Neural cell (in vitro differentiated cells): ENCODE measurements around a stretch of chr4.

GRCh38 chr4:105059353-105059833 is 87.3 kb upstream of the TET2 start:
- RAMPAGE, long total RNA, result no peak

GRCh38 chr4:105174220-105175074 is 27.8 kb downstream of the TET2 start:
- RAMPAGE, long total RNA, result no peak

DNA sequence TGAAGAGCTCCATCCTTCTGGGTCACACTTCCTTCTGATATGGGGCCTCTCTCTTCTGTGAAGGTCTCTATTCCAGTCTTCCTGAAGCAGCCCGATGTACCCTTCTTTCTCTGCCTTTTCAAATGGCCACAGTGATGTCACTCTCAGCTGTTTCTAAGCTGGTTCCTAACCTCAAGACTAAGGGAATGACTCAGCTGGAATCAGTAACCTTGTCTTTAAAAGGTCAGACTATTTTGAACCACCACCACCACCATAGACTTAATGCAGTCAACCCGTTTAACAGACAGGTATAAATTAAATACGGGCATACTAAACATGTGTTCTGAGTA is 121.1 kb downstream of the PPA2 start:
- RAMPAGE, long total RNA, result no peak

- RAMPAGE, long total RNA, result no peak
These were observed 2.9 kb downstream of the PPA2 start for GRCh38 chr4:105470791-105471520.

- RAMPAGE, long total RNA, result no peak
These were observed 48.9 kb downstream of the ARHGEF38 start for GRCh38 chr4:105601178-105601861.

GRCh38 chr4:105645714-105646034 is 62.8 kb downstream of the INTS12 start:
- RAMPAGE, long total RNA, result no peak

DNA sequence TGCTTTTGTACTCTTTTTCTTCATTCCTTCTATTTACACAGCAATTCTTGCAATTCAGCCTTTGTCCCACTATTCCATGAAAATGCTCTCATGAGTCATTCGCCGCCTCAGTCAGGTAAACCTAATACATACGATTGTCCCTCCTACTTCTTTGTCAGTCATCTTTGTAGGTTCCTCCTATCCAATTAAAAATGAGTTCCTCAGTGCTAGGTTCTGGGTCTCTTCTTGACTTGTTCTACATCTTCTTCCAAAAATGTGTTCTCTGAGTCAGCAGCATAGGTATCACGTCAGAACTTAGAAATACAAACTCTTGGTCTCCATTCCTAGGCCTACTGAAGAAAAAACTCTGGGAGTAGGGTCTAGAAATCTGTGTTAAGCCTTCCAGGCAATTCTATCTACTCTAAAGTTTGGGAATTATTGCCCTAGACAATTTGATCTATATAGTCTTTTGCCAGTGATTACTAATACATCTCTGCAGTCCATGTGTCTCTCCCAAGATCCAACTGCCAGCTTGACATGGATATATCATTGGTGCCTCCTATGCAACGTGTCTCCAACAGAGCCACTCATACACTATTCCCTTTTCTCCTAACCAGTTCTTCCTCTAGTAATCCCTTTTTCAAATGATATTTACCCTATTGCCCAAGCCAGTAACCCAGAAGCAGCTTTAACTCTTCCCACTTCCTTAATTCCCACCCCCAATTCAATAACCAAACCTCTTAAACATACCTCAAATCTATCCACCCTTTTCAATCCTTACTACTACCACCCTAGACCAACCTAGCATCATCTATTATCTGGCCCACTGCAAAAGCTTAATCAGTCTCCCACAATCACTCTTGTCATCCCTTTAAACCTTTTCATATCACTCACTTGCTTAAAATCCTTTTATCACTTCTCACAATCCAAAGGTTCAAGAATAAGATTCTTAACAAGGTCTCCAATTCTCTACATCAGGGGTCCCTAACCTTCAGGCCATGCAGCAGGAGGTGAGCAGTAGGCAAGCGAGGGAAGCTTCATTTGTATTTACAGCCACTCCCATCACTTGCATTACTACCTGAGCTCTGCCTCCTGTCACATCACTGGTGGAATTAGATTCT is 4.0 kb downstream of the INTS12 start:
- RAMPAGE, long total RNA, result no peak

- RAMPAGE, long total RNA, result no peak
These were observed 177.3 kb downstream of the NPNT start for GRCh38 chr4:106072407-106073160.

GRCh38 chr4:107034094-107034657 is 1.9 kb downstream of the DKK2 start:
- RAMPAGE, long total RNA, result no peak

DNA sequence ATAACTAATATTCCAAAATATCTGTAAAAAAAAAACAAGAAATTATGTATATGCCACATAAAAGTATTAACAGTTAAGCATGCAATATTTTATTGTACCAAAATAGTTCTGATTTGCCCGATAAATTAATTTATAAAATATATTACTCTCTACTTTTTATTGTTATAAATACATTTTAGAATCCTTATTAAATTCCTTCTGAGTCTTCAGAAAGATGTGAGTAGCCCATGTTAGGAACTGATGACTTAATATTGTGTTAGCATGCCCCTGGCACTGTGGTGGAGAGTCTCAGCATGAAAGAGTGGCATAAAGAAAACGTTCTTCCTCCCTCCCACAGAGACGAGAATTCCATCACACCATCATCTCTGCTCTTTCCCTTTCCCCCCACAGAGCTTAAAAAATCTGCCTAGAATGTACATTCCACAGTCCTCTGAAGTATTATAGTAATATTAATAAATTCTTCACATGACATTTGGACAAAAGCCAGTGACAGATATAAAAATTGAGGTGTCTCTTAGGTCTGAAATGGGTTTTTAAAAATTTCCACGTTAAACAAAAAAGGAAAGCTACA is 117.8 kb upstream of the DKK2 start:
- RAMPAGE, long total RNA, result no peak

DNA sequence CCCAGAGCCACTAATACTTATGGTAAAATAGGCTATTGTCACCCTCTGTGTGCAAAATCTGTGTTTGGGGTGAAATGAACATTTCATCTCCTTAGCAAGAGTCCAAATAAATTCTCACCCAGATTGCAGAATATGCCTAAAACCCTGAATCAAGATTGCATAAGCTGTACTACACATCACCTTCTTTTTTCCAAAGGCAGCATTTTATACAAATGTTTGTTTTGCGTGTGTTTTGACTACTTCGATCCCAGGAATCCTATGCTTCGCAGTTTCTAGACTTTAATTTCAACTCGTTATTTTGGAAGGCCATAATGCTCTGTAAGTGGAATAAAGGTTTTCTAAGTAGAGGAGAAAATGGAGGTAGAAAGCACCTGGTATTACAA is 12.2 kb upstream of the HADH start:
- RAMPAGE, long total RNA, result no peak

DNA sequence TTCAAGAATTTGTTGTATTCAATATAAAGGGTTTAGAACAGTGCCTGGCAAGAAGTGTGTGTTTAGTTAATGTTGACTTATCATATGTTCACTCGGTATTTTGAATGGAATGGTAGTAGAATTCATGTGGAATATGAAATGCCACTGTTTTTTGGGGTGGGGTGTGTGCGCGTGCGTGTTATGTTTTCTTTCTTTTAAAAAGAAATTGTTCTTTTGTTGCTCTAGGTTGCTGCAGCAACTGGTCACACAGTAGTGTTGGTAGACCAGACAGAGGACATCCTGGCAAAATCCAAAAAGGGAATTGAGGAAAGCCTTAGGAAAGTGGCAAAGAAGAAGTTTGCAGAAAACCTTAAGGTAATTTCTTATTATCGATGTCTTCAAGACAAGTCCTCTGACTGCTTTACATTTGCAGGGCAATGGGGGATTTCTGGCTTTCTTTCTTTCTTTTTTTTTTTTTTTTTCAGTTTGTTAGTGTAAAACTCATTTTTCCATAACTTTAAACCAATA is 19.9 kb downstream of the HADH start:
- RAMPAGE, long total RNA, result no peak

DNA sequence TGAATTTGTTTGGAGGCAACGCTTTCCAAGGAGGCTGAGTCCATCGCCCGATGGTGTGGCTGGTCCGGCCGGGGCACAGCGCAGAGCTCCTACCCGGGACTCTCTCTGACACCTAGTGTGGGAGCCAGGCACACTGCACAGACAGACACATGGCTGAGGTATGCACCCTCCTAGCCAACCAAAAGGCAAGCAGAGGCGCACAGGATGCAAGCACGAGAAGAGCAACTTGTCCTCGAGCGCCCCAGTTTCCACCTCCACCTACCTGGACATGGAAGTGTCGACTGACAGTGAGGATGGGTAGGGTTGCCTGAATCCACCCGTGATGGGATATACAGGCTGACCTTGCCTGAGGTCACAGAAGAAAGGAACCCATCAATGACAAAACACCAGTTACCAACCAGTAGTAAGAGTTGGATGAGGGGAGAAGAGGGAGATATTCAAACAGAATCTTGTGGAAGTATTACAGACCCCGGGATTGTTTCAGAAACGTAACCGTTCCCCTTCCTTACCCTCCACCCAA is 87.3 kb downstream of the LEF1 start:
- RAMPAGE, long total RNA, result no peak

GRCh38 chr4:108107590-108108632 is 60.8 kb downstream of the LEF1 start:
- RAMPAGE, long total RNA, result no peak

GRCh38 chr4:108141350-108142050 is 27.2 kb downstream of the LEF1 start:
- RAMPAGE, long total RNA, result no peak

DNA sequence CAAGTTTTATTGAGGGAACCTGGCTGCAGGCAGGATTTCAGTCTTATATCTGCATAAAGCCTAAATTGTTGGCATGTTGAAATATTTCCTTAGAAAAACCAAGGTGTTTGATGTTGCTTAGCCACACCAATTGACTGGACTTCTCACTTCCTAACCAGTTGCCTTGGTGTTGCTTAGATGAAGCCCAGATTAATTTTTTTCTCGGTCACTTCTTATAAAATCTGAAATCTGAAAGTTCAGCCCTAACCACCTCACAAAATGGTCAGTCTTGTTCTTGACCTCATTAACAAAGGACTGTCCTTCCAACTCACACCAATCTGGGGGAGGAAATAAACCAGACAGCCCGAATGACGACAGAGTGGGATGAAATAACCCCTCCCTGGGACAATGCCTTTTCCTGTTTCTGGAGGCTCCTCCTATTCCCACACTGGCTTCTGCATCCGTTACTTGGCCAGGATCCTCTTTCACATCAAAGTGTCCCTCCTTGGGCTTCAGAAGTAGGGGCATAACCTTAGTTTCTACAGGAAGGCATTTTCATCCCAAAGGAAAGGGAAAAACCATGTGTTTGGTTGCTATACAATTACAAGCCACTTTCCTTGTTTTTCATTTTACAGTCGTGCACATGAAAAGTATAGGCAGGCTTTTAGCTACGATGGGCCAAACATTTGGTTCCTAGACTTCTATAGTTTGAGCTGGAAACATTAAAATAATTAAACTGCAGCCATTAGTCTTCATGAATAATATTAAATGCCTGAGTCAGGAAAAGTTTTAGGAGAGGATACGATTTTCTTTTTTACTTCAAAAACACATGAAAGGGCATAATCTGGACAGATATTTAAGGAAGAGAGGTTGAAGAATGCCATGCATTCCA is 59.7 kb upstream of the RPL34 start:
- RAMPAGE, long total RNA, result no peak

- RAMPAGE, long total RNA, result no peak
These were observed 797 bp downstream of the SEC24B start for GRCh38 chr4:109434178-109435046.

- RAMPAGE, long total RNA, result no peak
These were observed 2.0 kb downstream of the SEC24B start for GRCh38 chr4:109435542-109436086.

DNA sequence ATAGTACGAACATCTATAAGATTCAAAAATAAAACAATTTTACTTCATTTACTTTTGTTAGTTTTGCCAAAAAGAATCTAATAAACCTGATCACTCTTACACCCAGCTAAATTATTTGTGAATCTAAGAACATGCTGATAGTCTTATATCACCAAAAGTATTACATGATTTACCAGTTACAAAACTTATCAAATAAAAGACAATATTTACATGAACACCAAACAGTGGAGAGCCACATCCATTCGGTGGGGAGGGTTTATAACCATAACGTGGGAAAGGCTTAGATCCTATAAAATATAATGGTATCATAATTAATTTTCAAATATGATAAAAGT is 11.4 kb downstream of the PLA2G12A start:
- RAMPAGE, long total RNA, result no peak

DNA sequence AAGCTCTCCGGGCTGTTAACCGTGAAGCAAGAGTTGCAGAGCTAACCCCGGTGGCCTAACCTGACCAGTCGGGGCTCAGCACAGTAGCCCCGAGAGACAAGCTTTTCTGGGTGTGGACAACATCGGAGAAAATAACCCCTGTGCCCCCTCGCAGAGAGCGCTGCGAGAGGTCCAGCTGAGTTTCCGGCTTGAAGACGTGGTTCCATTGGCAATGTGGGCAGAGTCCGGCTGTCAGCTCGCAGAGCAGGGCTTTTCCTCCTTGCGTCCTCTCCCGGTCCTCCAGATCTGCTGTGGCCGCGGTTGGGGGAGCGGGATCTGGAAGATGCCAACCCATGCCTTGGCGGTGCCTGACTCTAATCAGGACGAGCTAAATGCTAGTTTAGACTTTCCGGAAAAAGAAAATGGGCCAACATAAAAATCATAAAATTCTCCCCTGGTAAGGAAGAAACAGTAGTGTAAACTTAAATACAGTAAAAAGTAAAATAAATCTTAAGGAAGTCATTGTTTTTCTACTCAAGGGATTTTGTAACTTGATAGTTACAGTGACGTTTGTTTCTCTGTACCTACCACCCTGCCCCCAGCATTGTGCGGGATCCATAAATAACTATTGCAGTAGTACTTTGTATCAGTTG is 603 bp upstream of the PLA2G12A start:
- RAMPAGE, long total RNA, result no peak